ENCODE data around the genes CDC42EP4 and SDK2.

DNA sequence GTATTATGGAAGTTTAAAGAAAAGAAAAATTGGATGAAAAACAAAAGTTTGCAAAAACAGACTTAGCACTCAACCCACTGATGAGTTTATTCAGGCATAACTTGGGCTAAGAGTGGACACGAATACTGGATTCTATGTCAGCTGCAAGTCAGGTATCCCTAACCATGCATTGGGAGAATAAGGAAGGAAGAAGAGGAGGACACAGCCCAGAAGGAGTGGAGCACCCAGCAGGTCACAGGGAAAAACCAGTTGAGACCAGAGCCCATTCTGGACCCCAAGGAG is 457.4 kb downstream of the SOX9 start:
- PRO-cap: no peak

DNA sequence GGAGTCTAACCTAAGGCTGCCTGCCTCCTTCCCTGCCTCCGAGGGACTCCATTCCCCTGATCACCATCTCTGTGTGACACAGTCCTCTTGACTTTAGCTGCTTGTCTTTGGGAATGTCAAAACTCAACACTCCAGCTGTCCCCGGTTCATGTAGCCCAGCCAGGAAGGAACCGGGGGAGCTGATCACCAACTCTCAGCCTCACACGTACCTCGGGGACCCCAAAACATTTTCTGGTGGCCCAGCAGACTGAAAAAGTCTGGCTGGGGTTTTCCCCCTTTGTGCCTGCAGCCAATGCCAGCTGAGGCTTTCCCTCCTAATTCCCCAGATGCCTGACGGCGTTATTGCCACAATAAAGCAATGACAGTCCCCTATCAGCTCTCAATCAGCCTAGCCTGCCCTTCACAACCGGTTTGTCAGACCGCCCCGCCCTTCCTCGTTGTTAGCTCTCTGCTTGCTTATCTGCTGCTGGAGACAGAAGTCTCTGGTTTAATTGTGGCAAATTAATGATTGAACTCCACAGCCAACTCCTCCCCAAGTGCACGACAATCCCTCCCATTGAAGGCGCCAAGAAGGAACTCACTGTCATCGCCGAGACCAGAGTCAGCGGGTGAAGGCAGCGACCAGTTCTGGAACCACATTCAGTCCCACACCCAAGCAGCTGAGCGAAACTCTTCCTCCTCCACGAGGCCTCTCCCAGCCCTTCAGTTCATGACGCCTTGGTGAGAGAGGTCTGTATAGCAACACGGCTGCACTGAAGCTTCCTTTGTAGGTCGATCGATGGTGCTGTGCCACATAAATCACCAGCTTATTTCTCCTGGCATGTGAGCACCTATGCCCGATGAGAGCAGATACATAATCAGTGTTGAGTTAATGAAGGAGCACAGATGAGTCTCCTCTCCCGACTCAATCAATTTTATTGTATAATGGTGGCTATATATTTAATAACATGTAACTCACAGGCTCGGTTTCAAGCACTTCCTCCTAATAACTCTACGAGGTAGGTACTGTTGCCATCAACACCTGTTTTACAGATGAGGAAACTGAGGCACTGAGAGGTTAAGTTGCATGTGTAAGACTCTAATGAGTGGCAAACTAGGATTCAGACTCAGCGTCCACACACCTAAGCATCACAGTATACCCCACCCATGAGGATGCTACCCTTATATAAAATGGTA is 474.4 kb downstream of the SLC39A11 start:
- PRO-cap: no peak

DNA sequence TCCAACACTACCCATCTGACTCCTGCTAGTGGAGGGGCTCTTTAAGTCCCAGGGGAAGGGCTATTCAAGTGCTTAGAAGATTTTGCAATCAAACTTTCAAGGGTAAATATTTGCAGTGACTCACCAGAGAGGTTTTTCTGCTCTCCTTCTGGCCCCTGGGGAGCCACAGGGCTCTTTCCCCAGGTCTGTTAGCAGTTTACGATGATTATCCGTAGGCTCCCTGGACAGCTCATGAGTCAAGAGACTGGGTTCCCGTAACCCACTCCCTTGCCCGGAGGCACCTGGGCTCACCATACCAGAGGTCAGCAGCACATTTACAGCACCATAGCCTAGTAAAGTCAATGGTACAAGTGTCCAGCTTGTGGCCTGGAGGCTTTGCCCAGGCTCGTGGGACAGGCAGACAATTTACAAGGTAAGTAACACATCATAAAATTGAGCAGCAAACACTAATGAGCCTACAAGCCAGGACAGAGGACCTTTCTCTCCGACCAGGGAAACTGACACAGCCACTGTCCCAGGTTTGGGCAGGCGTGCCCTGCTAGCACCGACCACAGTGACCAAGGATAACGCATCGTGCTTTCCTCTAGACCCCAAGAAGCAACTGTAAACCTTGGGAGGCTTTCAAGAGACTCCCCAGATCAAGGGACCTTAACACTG is 408.4 kb downstream of the SLC39A11 start:
- PRO-cap: no peak

DNA sequence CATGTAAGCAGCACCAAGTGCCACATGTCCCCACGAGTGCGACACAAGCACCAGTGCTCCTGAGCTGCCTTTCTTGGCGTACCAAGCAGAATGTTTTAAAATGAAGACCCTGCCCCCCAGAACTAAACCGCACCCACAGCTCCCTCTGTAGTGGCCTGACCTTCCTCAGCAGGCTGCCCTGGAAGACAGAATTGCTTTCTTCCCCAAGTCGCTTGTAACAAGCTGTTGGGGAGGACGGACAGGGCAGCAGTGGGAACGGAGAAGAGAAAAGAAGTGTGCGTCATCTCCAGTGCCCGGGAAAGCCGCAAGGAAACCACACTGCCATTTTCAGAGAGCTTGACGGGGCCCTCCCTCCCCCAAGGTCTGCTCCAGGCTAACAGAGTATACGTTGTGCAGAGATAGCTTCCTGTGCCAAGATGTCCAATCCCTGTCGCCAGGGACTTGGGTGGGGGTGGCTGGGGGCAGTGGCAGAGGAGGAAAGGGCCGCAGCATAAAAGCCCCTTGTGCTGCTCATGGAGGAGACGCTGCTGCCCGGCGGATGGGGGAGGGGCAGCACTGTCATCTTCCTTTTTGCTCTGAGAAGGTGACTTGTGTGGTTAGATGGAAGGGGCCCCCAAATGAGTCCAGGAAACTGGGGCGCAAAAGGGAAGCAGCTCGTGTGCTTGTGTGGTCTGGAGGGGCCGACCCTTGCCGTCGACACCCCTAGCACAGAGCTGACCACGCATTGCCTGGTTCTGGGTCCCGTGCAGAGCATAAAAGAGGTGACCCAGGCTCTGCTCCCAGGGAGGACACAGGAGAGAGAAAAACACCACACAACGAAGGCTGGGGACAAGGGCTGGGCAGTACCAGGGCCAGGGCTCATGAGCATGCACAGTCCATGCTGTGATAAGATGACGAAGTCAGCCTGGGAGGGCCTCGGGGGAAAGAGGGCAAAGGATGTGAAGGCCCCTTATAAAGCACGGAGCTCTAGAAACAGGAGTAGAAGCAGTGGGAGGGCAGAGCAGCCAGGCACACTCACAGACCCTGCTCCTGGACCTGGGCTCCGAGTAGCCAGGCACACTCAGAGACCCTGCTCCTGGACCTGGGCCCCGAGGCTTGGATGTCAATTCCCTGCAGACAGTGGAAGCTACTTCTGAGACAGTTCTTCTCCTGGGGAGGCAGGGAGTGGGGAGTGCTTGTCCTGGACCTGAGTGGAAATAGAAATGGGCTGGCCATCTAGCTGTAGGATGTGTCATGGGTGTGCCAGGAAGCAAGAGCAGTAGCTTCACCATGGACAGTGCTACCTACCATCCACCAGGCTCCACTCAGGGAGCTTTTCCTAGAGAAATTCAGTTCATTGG is 372.7 kb downstream of the SLC39A11 start:
- PRO-cap: no peak

DNA sequence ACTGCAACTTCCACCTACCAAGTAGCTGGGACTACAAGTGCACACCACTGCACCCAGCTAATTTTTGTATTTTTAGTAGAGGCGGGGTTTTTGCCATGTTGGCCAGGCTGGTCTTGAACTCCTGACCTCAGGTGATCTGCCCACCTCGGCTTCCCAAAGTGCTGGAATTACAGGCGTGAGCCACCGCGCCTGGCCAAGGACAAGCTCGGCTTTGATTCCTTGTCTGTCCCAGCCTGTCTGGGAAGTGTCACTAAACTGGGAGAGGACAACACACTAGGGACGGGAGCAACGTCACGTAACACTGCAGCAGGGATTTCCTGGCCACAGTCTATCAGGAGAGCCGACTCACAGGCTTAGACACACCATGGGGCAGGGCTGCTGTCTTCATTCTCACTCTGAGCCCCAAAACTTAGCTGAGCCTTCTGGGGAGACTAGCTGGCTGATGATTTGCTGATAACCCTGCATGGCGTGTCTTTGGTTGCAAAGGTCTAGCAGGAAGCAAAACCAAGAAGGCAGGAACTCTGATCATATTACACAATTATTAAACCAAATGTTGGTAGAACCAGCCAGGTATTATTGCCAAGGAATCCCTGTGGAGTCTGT is 345.1 kb downstream of the SLC39A11 start:
- PRO-cap: no peak

DNA sequence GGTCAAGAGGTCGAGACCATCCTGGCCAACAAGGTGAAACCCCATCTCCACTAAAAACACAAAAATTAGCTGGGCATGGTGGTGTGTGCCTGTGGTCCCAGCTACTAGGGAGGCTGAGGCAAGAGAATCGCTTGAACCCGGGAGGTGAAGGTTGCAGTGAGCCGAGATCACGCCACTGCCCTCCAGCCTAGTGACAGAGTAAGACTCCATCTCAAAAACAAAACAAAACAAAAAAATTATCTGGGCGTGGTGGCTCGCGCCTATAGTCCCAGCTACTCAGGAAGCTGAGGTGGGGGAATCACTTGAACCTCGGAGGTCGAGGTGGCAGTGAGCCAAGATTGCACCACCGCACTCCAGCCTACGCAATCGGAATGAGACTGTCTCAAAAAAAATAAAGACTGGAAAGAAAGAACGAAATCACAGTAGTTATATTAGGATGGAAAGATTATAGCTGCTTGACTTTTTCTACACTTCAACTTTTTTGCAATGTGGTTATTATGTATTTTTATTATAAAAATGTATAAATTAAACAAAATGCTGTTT is 18.9 kb downstream of the COG1 start:
- PRO-cap: no peak

- PRO-cap: no peak
These were observed 13.4 kb downstream of the CDC42EP4 start for GRCh38 chr17:73298449-73298825.

GRCh38 chr17:73311352-73311891 is 379 bp downstream of the CDC42EP4 start:
- PRO-cap: no peak

DNA sequence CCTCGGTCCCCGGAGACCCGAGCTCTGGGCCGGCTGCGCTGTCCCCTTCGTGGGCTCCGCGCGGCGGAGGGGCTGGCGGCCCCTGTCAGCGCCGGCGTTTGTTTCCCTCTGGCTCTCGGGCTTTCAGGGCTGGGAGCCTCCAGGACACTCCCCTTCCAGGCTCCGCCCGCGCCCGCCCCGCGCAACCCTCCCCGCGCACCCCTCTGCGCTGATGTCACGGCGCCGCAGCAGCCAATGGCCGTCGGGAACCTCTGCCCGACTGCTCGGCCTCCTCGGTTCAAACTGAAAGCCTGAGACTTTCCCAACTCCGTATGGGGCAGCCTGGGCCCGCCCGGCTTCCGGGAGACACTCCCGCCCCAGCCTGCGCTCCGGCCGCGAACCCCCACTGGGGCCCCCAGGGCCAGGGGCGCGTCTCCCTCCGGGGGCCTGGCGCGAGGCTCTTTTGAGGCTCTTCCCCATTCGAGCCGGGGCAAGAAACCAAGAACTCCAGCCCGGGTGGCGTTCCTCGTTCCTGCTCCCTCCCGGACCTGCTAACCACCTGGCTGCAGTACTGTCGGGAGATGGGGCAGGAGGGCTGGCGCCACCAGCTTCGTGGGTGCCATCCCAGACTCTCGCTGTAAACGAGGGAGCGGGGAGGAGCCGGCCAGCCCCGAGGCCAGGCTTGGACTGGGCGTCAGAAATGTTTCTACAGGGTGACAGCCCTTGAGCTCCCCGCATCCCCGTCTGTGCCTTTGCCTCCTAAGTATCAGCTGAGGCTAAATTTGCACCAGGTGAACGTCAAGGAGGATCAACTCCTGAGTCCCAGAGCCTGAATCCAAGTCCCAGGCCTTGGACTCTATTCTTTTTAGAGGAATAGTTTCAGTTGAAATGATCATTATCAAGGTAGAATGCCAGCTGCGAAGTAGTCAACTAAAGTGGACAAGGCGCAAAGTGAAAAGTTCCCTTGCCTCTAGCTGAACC is at the start of gene CDC42EP4:
CDC42EP4 (minus strand) TSS at position 110 of the 960 bp plus-strand sequence.
- PRO-cap: bidirectional peak, plus-strand start at position 234 of the sequence, minus-strand start at position 100 of the sequence; bidirectional peak, plus-strand start at position 304 of the sequence, minus-strand start at position 284 of the sequence

DNA sequence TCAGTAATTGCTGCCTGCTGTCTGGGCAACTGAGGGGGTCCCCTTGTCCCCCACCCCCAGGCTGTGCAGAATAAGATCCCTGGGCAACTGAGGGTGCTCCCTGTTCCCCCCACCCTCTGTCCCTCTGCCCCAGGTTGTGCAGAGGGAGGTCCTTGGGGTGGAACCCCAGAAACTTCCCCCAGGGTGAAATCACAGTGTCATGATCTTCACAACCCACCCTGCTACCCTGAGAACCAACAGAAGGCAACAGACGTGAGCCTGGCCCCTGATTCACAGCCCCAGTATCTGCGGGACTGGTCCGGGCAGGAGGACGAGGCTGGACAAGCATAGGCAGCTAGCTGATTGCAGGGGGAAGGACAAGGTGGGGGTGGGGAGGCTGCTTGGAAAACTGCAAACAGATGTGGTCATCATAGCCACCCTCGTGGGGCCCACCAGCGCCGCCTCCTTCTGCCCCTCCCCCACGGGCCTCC is 12.1 kb upstream of the CDC42EP4 start:
- PRO-cap: no peak

DNA sequence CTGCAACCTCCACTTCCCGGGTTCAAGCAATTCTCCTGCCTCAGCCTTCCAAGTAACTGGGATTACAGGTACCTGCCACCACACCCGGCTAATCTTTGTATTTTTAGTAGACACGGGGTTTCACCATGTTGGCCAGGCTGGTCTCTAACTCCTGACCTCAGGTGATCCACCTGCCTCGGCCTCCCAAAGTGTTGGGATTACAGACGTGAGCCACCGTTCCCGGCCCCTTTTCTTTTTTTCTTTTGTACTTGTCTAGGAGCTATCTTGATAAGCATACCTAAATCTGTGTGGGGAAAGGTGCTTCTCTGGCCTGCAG is 39.3 kb upstream of the CDC42EP4 start:
- PRO-cap: no peak

DNA sequence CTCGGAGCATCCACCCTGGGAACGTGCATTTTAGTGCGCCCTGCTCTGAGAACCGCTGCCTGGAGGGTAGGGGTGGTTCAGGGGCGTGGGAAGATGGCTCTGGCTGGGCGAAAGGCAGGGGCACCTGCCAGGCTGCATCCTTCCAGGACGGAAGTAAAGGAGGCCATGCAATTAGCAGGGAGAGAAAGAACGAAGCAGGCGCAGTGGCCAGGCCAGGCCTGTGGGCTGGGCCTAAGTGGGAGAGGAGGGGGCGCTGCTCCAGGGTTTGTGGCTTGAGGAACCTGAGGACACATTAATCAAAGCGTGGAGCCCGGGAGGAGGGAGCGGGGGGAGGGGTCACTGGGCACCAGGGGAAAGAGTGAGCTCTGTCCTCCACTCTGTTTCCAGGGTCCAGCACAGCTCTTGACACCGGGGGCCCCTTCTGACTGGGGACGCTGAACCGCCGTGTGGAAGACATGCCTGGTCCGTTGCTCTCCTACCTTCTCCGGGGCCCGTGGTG is 49.5 kb upstream of the CDC42EP4 start:
- PRO-cap: no peak

DNA sequence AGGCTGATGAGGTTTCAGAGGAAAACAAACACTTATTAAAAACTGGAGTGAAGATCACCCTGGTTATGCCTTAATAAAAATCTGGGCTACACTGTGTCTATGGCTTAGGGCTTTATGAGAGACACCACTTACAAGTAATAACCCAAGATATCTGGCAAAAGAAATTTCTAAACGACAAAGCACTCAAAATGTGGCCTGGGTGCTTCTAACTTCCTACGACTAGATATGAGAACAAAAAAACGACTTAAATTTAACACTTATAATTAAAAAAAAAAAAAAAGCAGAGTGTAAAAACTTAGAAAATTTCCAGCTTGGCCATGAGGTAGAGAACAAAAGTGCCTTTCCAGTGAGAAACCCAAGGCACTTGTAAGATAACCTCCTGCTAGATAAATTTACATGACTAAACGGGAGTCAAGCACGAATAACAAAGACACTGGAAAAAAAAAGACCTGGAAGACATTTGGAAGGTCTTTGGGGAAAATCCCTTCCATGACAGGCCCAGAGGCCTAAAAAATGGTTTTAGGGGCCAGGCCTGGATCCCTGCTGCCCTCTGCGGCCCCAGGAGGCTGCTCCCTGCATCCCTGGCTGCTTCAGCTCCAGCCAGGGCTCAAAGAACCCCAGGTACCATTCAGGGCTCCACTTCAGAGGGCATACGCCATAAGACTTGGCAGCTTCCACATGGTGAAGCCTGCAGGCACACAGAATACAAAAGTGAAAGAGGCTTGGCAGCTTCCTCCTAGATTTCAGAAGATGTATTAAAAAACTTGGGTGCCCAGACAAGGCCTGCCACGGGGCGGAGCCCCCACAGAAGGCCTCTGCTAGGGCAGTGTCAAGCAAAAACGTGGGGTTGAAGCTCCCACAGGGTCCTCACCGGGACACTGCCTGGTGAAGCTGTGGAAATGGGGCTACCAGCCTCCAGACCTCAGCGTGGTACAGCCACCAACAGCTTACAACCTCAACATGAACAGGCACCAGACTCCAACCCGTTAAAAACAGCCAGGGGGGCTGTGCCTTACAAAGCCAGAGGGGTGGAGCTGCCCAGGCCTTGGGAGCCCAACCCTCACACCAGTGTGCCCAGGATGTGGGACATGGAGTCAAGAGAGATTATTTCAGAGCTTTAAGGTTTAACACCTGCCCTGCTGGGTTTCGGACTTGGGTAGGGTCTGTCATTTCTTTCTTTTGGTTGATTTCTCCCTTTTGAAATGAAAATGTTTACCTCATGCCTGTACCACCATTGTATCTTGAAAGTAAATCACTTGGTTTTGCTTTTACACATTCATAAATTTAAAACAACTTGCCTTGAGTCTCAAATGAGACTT is 77.2 kb downstream of the SDK2 start:
- PRO-cap: no peak

GRCh38 chr17:73613057-73614288 is 30.8 kb downstream of the SDK2 start:
- PRO-cap: no peak

- PRO-cap: bidirectional peak, plus-strand start at chr17:73644546, minus-strand start at chr17:73644445
These were observed at the start of gene SDK2 for GRCh38 chr17:73644157-73645097. Gene SDK2, minus strand, starts transcription at chr17:73644445.

DNA sequence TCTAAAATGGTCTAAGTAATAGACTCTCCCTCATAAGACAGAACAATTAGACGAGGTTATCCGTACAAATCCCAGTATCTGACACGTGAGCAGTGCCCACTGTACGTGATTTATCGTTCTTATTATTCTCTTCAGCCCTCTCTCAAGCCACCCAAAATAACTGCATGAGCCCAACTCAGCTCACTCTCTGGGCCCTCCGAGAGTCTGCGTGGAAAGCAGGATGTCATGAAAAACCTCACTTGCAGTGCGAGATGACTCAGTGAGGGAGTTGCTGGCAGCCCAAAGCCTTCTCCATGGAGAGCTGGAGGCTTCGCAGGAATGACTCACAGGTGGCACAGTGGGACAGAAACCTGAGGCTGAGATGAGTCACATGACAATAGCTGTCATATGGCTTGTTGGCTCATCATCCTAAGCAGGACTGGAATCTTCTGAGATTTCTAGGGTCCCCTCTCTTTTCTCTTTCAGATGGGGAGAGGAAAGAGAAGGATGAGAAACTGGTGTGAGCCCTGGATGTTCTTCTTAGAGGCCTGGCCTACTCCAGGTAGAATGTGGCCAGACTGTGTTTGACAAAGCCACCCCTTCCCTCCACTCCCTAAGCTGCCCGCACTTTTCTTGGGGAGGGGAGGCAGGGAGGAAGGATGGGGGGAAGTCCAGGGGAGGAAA is 160.7 kb upstream of the RPL38 start:
- PRO-cap: no peak

DNA sequence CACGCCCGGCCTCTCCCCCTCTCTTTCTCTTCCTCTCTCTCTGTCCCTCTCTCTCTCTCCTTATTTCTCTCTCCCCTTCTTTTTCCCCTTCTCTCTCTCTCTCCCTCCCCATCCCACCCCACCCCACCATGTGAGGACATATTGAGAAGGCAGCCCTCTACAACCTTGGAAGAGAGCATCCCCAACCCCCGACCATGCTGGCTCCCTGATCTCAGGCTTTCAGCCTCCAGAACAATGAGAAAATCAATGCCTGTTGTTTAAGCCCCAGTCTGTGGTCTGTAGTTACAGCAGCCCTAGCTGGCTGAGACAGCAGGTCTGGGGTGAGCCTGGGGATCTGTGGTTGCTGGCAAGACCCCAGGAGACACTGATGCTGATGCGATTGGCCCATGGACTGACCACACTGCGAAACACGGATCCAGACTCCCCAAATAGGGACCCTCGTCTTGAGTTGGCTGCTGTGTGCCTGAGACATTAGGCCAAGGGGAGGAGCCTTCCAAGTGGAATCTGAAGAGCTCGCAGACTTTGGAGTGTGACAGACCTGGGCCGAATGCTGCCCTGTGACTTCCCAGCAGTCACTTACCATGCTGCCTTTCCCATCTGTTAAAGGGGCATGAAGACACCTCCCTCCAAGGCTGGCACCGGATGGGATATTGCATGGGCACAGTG is 148.0 kb upstream of the RPL38 start:
- PRO-cap: no peak

DNA sequence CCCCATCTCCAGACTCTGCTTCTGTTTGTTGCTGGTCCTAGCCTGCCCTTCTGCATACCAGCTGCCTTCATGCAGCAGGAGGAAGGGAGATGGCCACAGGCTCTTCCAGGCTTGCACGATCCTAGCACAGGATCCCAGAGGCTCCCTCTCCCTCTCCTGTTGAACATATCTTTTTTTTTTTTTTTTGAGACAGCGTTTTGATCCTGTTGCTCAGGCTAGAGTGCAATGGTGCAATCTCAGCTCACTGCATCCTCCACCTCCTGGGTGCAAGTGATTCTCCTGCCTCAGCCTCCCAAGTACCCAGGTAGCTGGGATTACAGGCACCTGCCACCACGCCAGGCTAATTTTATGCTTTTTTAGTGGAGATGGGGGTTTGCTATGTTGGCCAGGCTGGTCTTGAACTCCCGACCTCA is 25.3 kb upstream of the RPL38 start:
- PRO-cap: no peak

GRCh38 chr17:74208824-74209537 is 4.4 kb upstream of the TTYH2 start:
- PRO-cap: no peak

GRCh38 chr17:74209538-74210131 is 3.7 kb upstream of the TTYH2 start:
- PRO-cap: no peak